Psoas muscle (tissue), 2 donors: ENCODE measurements around a stretch of chr6.

DNA sequence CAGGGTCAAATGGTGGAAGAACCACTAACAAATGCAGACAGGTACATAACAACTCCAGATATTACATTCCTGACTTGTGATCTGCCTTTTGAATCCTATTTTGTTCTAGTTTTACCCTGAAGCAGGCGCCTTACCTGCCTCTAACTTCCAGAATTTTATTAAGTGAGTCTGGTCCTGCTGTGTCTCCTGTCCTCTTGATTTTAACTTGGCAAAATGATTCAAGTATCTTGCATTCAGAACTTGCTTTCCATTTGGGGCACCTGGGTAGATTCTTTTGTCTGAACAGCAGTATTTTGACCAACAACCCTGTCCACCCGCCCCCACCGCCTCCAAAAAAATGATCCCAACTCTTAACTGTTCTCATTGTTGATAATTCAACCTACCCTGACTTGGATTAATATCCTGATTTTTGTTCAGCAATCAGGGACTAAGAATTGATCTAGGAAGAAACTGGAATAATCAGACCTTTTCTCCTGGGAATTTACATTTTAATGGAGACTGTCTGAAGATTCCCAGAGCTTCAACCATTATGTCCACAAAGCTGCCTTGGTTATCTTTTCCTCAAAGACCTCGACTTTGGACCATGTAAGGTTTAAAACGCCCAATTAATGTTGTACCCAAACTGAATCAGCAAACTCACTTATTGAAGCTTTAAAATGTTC, 4.4 kb downstream of the STX11 start:
- PRO-cap, 2 experiments = no peak in any of the 2 experiments

GRCh38 chr6:144285714-144285972, 508 bp downstream of the UTRN start:
- PRO-cap, 2 experiments = peak in 1 of 2 experiments; most common plus-strand start chr6:144285769 (in 1)

DNA sequence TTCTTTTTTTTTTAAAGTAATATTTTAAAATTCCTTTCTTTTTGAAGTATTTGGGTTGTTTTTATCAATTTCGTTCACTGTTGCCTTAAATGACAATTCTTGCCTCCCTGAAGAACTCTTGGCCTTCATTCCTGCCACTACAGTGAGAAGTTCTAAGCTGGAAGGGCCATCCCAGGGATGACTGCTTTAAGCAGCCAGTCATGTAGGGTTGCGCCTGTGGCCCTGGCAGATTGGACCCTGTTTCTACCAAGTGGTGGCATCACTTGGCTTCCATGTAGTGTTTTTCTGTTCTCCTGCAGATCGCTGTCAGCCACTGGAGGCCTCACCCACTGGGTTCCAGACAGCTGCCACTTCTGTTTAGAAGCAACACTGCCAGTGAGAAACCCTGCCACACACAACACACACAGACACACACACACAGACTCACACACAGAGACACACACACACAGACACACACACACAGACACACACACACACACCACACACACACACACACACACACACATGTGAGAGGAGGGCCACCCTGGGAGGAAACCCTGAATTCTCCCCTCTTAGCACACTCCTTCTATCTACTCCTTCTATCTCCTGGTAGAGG, 51.7 kb downstream of the UTRN start:
- PRO-cap, 2 experiments = no peak in any of the 2 experiments

DNA sequence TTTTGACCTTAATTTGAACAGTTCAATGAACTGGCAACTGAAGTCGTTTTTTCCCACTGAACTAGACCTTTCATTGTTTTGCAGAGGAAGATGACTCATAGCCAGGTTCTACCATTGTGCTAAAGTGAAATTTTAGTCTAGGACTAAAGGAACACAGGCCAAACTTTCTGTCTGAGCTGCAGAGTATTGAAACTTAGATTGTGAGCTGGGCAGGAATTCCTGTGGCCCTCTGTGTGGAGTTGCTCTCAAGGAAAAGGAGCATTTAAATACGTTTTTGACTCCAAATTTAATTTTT, 64.7 kb downstream of the UTRN start:
- PRO-cap, 2 experiments = no peak in any of the 2 experiments

DNA sequence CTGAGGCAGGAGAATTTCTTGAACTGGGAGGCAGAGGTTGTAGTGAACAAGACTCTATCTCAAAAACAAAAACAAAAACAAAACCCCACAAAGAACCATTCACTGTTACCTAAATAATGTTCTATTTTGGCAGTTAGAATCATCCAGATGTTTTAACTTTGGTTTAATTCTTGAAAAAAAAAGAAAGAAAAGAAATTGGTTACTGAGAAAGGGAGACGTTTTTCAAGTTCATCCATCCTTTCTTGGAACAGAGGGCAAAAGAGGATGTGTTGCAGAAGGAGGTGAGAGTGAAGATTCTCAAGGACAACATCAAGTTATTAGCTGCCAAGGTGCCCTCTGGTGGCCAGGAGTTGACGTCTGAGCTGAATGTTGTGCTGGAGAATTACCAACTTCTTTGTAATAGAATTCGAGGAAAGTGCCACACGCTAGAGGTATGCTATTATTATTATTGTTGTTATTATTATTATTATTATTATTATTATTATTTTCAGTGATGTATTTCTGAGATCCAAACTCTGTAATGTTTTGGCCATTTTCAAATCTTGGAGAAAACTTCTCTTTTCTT, 196.9 kb downstream of the UTRN start:
- PRO-cap, 2 experiments = no peak in any of the 2 experiments

DNA sequence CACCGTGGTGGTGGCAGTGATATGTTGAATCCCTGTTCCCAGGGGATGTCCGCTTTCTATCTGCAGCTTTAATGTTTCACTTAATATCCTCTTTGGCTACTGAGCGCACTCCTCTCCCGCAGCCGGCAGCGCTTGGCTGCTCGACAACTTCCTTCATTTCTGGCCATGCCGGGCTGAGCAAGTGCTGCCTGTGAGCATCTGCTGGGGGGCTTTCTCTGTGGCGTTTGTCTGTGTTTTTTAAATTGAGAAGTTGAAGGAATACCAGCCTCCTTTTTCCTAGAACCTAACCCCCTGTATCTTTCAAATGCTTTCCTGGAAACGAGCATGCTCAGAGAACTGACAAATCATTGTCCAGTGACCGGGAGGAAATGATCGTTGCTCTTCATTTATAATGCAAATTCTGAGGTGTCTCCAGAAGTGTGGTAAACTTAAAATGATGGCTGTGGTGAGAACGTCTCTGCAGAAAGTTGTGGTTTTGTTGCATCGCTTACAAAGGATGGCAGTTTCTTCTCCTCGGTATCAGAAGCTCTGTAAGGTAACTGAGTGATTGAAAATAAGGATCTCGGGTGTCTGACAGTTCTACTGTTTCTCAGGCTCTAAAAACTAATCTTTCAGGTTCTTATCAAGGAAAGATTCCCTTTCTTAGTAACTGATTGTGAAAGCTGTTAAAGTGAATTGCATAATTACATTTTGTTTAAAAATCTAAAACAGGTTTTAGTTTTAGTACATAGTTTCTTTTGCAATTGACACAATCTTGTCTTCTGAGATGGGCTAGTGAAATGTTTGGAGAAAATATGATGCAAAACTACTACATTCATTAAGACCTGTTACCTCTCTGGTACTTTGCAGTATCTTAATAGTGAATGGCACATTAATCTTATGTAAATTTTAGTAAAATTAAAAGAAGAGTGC, 298.2 kb downstream of the UTRN start:
- PRO-cap, 2 experiments = no peak in any of the 2 experiments

- PRO-cap, 2 experiments = no peak in any of the 2 experiments
Measured at GRCh38 chr6:144977116-144978013, 692.2 kb downstream of the UTRN start.

DNA sequence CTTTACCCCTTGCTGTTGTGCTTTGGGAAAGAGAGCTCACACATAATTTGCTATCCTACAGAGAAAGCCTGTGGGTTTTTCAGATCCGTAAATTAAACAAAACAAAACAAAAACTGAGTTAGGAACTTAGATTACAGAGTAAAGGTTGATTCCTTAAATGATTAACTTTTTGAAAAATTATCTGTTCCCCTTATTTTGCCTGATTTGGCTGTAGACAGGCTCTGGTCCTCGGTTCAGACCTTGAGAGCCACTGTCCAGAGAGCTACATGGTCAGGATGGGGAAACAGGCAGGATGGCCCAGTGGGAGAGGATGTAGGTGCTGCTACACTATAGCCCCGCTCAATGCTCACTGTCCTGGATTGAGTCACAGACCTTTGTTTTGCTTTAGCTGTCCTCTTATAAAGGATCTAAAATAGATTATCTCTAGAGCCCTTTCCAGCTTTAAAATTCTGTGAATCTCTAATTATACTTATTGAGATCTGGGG, 1.2 kb upstream of the FBXO30 start:
- PRO-cap, 2 experiments = peak in 1 of 2 experiments; most common minus-strand start position 353 of the sequence (in 1)

- PRO-cap, 2 experiments = no peak in any of the 2 experiments
Measured at GRCh38 chr6:147207507-147207949, 3.3 kb downstream of the STXBP5 start.

- PRO-cap, 2 experiments = no peak in any of the 2 experiments
Measured at GRCh38 chr6:147214627-147215656, 10.7 kb downstream of the STXBP5 start.

GRCh38 chr6:147232286-147233270, 28.4 kb downstream of the STXBP5 start:
- PRO-cap, 2 experiments = no peak in any of the 2 experiments

DNA sequence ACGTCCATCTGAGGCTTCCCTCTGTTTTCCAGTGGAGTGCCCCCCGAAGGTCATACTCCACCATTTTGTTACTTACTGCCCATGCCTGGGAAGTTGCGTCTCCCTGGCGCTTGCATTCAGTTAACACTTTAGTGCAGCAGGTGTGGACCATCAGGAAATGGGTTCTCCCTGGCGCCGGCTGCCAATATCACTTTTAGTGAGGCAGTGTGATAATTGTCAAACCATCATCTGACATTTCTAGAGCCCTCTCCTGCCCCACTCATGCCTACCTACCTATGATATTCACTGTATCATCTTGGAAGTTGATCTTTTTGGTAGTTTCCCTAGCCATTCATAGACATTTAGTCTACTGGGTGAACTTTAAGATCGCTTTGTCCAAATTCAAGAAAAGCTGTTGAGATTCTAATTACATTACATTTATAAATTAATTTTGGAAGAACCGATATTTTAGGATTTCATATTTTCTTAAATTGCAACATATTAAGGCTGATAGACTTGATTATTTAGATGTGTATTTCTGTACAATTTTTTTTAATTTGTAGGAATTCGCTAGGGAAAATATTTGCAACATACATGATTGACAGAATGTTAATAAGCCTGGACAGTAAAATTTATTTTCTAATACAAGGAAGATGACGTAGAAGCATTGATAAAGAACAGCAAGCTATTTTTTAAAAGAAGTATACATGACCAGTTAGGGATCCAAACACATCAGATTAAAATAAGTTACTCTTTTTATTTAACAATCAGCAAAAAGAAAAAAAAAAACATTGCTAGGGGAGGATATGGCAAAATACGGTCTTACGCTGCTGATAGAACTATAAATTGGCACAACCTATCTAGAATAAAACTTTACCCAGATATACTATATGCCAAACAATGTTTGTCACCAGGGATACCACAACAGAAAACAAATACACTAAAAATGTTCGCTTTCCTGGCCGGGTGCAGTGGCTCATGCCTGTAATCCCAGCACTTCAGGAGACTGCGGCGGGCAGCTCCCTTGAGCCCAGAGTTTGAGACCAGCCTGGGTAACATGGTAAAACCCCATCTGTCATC, 85.1 kb downstream of the STXBP5 start:
- PRO-cap, 2 experiments = no peak in any of the 2 experiments

- PRO-cap, 2 experiments = no peak in any of the 2 experiments
Measured at GRCh38 chr6:147296641-147297245, 92.5 kb downstream of the STXBP5 start.

DNA sequence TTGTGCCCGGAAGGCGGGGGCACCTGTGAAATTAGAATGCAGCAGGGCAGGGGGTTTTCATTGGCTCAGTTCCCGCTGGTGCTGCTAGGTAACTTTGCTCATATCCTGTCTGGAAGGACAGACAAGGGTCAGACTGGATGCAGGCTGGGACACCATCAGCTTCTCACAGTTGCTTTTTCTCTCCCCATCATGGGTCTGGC, 195.9 kb upstream of the SASH1 start:
- PRO-cap, 2 experiments = no peak in any of the 2 experiments

- PRO-cap, 2 experiments = no peak in any of the 2 experiments
Measured at GRCh38 chr6:148192889-148193824, 149.5 kb upstream of the SASH1 start.

GRCh38 chr6:148239338-148239770, 103.3 kb upstream of the SASH1 start:
- PRO-cap, 2 experiments = no peak in any of the 2 experiments

DNA sequence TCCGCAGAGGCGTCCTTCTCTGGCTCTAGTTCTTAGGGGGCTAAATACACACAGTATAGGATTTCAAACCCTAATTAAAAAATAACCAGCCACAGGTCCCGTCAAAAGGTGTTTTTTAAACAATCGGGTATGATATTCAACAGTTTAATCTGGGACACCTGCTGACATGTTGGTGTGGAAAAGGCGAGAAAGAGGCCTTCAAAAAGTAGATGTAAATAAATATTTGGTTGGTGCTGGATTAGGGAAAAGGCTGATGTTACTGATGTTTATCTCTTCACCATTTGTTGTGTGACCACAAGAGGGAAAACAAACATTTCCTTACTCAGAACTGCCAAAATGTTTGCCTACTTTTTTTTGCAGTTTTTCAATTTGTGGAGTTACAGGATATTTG, 679 bp downstream of the SASH1 start:
- PRO-cap, 2 experiments = no peak in any of the 2 experiments

- PRO-cap, 2 experiments = no peak in any of the 2 experiments
Measured at GRCh38 chr6:148388412-148389037, 45.9 kb downstream of the SASH1 start.

GRCh38 chr6:148482327-148482700, 139.7 kb downstream of the SASH1 start:
- PRO-cap, 2 experiments = no peak in any of the 2 experiments

GRCh38 chr6:148507525-148508281, 165.1 kb downstream of the SASH1 start:
- PRO-cap, 2 experiments = peak in 1 of 2 experiments; most common plus-strand start chr6:148508063 (in 1); most common minus-strand start chr6:148507758 (in 1)